Transverse colon (tissue), 4 donors: ENCODE measurements around a stretch of chr16.

DNA sequence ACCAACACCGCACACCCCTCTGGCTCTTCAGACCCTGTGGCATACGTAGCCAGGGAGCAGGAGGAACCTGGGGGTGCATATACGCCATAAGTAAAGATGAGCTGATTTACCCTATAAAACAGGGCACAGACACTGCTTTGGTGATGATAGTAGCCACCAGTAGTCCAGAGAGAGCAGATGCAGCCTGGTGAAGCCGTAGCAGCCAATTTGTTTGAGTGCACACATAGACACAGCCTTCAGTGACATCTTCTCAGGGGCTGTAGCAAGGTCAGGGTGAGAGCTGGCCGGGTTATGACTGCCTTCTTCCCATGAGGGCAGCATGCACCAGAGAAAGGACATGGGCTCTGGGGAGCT, 35.6 kb upstream of the CREBBP start:
- PRO-cap, result unidirectional peak, plus-strand start at position 276 of the sequence
- RAMPAGE, long total RNA, 4 experiments, result no peak in any of the 4 experiments

DNA sequence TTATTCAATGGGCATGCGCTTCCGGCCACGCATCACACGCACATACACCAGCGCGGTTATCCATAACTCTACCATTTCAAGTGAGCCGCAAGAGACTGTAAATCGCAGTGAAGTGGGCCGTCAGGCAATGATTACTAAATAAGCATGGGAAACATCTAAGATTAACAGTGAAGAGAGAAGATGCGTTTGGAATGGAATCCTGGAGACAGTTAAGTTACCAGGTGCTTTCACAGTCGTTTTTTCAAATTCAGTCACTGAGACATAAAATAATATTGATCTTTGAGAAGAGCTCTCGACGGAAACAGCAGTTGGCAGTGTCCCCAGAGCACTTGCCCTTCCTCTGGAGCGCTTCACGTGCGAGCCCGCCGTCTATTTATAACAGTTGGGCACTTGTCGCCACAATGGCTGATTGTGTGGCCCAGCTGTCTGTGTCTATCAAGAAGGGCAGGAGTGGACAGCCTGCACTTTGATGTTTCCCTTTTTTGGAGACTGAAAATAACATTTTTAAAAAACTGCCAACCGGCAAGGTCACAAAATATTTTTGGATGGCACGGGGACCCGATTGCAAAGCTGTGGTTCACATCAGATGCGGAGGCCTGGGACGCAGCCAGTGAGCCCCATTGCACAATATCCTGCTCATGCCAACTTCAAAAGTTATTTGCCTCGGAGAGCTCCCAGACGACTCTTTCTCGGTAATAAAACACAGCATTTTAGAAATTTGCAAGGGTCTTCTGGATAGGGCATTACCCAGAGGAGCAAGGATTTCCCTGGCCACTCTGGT, 62.9 kb downstream of the ADCY9 start:
- PRO-cap, result no peak
- RAMPAGE, long total RNA, 4 experiments, result no peak in any of the 4 experiments

DNA sequence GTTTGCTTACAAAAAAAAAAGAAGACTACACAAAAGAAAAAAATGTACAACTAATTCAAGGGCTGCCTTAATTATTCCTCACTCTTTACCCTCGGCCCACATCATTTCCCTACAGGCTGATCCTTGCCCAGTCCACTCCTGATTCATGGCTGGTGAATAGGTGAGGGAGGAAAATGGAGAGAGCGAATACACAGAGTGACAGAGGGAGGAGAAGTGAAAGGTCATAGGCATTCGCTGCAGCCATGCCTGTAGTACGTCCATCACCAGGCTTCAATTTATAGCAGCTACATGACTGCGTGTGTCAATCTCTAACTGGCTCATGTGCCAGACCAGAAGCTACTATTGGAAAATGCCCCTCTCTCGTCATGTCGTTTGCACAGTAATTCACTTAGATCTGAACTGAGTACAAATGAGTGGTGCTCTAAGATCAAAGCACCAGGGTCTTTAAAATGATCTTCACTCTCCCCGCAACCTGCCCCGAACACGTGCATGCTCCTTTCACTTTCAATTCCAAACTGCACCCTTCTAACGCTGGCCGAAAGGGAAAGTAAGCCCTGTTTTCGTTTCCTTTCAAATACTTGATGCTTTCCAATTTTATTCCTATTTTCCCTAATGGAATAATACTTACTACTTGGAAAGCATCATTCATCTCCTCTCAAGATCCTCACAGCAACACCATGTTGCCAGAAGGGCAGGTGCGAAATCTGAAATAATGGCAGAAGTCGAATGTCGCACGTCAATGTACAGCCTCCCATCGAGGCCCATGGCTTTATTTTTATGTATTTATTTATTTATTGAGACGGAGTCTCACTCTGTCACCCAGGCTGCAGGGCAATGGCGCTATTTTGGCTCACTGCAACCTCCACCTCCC, 51.2 kb downstream of the ADCY9 start:
- PRO-cap, result no peak
- RAMPAGE, long total RNA, 4 experiments, result start-site peak on the minus strand in 1 of 4 experiments, centred at position 580 of the sequence, 7 reads per replicate

DNA sequence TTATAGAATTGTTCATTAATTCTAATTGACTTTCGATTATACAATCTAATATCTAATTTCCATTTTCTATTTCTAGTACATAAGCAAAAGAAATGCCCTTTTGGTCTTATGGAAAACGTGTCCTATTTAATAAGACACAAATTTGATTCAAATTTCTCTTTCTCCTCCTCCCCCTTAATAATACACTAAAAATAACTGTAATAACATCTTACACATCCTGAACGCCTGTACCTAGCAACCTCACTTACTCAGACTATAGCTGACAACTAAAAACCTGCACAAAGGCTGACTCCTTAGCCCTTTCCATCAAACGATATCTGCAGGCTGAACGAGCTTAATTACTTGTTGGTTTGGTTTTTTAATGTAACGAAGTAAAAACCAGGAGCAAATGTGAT, 23.8 kb downstream of the ADCY9 start:
- PRO-cap, result no peak
- RAMPAGE, long total RNA, 4 experiments, result no peak in any of the 4 experiments

- PRO-cap, result bidirectional peak, plus-strand start at chr16:4253549, minus-strand start at chr16:4253421; bidirectional peak, plus-strand start at chr16:4253806, minus-strand start at chr16:4253741
- RAMPAGE, long total RNA, 4 experiments, result start-site peak on the minus strand in 3 of 4 experiments, at chr16:4253758-4253816 at its widest, 10 to 16 reads per replicate
Observed at GRCh38 chr16:4253157-4254449, 11.7 kb upstream of the SRL start.

DNA sequence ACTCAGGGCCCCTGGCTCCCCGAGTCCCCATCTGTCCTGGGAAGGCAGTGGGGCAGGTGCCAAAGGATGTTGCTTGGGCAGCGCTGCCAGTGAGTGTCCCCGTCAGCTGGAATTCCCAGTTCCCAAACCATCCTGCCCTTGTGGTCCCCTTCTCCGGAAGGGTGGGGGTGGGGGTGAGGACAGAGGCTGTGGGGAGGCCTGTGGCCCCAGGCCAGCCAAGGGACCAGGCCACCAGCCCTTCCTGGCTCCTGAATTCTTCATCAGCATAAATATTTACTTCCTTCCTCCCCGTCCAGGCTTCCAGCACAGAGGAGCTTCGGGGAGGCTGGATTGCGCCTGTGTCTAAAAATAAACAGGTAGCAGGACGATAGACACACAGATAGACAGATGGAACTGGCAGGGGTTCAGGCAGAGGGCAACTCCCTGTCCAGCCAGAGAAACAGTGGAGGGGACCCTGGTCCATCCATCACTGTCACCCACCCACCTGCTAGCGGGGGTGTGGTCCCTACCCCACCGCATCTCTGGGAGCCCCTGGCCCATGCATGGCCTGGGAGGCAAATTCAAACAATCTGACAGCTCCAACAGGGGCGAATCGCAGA, 13.0 kb downstream of the GLIS2 start:
- PRO-cap, result unidirectional peak, minus-strand start at position 98 of the sequence
- RAMPAGE, long total RNA, 4 experiments, result no peak in any of the 4 experiments

GRCh38 chr16:4353591-4354039, 2.5 kb upstream of the PAM16 start:
- PRO-cap, result no peak
- RAMPAGE, long total RNA, 4 experiments, result no peak in any of the 4 experiments

DNA sequence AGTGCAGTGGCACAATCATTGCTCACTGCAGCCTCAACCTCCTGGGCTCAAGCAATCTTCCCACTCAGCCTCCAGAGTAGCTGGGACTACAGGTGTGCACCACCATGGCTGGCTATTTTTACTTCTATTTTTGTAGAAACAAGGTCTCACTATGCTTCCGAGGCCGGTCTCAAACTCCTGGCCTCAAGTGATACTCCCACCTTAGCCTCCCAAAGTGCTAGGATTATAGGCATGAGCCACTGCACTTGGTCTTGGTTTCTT, 5.1 kb upstream of the VASN start:
- PRO-cap, result no peak
- RAMPAGE, long total RNA, 4 experiments, result no peak in any of the 4 experiments

DNA sequence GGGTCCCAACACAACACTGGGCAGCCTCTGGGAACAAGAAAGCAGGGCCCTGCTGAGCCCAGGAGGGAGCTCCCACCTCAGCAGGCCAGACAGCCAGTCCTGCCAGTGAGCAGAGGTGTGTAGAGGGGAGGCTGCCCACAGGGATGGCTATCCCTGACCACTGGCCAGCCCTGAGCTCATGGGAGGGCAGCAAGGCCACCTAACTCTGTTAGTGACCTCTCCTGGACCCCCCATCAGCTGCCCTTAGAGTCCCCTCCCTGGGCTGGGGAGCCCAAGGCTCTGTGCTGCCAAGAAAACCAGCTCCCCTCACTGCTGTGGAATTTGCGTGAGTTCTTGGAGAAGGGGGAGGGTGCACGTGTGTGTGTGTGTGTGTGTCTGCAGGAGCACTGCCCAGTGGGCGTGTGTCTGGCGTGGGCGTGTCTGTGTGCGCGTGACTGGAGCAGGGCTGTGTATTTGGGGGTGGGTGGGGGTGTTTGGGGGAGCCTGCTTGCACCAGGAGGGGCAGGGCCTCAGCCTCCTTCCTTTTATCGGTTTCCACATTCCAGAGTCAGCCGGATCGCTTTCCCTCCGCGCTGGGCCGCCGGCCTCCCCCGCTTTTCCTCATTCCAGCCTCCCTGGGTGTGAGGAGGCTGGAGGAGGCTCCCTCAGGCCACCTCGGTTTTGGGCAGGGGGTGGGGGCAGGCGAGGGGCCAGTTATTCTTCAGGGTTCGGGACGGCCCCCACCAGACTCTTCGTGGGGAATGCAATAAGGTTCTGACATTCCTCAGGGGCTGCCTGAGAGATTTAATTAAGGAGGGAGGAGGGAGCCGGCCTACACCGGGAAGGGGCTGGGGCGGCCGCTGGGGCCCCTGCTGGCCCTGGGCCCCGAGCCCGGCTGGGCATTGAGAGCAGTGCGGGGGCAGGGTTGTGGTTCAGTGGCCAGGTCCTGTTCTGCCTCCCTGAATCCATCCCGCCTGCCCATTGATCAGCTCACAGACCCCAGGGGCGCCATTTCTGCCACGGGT, 2.4 kb downstream of the VASN start:
- PRO-cap, result bidirectional peak, plus-strand start at position 539 of the sequence, minus-strand start at position 314 of the sequence
- RAMPAGE, long total RNA, 4 experiments, result no peak in any of the 4 experiments

GRCh38 chr16:4388135-4388796, 16.6 kb downstream of the VASN start:
- PRO-cap, result no peak
- RAMPAGE, long total RNA, 4 experiments, result no peak in any of the 4 experiments

GRCh38 chr16:4389768-4390186, 18.1 kb downstream of the VASN start:
- PRO-cap, result no peak
- RAMPAGE, long total RNA, 4 experiments, result no peak in any of the 4 experiments

DNA sequence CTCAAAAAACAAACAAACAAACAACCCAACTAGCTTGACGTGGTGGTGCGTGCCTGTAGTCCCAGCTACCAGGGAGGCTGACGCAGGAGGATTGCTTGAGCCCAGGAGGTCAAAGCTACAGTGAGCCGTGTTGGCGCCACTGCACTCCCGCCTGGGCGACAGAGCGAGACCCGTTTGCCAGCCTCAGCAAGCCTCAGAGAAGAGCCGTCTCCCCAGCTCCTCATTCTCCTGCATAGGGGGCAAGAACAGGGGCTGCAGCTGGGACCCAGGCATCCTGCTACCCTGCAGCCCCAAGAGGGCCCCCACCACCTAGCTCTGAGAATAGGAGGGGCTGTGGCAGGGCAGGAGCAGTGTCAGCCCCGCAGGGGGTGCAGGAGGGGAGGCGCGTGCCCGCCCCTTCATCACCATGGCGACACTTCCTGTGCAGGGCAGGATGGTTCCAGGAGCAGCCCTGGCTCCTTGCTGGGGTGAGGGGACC, 19.9 kb downstream of the VASN start:
- PRO-cap, result unidirectional peak, minus-strand start at position 222 of the sequence
- RAMPAGE, long total RNA, 4 experiments, result no peak in any of the 4 experiments

DNA sequence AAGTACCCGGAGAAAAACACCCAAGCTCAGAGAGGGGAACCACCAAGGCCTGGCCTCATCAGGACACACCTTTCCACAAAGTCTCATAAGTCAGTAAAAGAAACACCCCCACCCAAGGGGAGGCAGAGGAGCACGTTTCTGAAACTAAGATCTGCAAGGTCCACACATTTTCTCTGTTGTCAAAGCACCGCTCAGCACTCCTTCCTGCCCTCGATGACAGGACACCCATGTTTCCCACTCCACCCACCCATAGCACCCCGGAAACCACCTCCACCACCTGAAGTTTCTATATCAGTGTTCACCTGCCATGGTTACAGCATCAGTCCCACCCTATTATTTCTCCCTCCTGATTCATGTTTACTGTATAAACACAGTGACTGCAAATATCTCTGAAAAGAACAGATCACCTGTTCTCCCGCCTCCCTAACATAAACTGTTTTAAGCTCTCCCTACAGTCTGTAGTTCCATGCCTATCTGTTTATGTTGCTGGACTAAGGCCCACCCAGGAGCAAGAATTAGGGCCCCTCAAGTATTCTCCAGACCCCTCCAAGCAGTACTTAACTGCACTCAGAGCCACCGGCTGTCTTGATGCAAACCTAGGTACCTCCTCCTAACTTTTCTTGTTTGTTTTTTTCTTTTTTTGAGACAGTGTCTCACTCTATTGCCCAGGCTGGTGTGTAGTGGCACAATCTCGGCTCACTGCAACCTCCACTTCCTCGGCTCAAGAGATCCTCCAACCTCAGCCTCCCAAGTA, 2.0 kb downstream of the CORO7 start:
- PRO-cap, result bidirectional peak, plus-strand start at position 454 of the sequence, minus-strand start at position 215 of the sequence
- RAMPAGE, long total RNA, 4 experiments, result no peak in any of the 4 experiments

GRCh38 chr16:4618053-4618872, 3.6 kb upstream of the UBALD1 start:
- PRO-cap, result no peak
- RAMPAGE, long total RNA, 4 experiments, result no peak in any of the 4 experiments

- PRO-cap, result no peak
- RAMPAGE, long total RNA, 4 experiments, result no peak in any of the 4 experiments
Observed at GRCh38 chr16:4625552-4626091, 996 bp downstream of the MGRN1 start.

GRCh38 chr16:4626092-4626671, 1.6 kb downstream of the MGRN1 start:
- PRO-cap, result no peak
- RAMPAGE, long total RNA, 4 experiments, result no peak in any of the 4 experiments

DNA sequence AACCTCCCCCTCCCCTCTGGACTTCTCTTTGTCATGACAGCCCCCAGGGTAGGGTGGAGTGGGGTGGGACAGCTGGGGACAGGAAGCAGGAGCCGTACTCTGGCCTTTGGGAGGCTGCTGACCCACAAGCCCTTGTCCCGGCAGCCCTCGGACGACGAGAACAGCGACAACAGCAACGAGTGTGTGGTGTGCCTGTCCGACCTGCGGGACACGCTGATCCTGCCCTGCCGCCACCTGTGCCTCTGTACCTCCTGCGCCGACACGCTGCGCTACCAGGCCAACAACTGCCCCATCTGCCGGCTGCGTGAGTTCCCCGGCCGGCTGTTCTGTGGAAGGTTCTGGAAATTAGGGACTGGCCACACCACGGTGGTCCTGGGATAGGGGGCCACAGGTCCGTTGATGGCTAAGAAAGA, 20.0 kb upstream of the NUDT16L1 start:
- PRO-cap, result no peak
- RAMPAGE, long total RNA, 4 experiments, result start-site peak on the plus strand in 1 of 4 experiments, centred at position 57 of the sequence, 10 reads per replicate

GRCh38 chr16:4675671-4676404, 17.5 kb upstream of the NUDT16L1 start:
- PRO-cap, result no peak
- RAMPAGE, long total RNA, 4 experiments, result start-site peak on the plus strand in 1 of 4 experiments, at chr16:4675808-4676134 at its widest, 8 reads per replicate

- PRO-cap, result bidirectional peak, plus-strand start at chr16:4768929, minus-strand start at chr16:4768673
- RAMPAGE, long total RNA, 4 experiments, result no peak in any of the 4 experiments
Observed at GRCh38 chr16:4768520-4769243, 1.7 kb upstream of the ZNF500 start.

DNA sequence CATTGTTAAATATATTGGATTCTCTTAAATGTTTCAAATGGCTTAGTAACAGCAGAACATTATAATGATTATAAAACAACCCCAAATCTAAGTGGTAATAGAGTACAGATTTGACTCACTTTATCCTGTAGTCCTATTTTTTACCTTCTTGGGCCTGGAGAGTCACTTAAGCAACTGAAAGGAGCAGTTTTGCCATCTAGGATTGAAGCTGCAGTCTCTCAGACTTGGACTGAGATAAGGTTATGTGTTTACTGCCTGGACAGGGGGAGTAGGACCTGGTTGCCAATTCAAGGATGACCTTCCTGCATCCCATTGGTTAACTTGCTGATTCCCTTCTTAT, 2.8 kb downstream of the UBN1 start:
- PRO-cap, result no peak
- RAMPAGE, long total RNA, 4 experiments, result no peak in any of the 4 experiments